ENCODE data around the gene PSEN2.

DNA sequence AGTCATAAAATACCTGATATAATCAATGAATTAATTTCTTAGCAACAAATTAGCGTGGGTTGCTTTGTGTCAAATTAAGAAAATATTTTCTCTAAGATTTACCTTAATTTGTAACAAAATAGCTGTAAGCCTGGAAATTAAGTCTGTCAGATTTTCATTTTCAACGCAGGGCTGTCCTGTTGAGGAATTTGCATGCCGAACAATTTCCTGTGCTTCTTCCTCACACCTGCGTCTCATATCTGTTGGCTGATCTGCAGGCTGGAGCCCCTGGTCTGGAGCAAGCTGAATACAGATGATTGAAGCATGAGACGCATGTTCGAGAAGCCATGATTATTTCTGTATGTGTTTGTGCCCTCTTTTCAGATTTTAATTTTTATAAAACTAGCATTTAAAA is 9.8 kb downstream of the MIXL1 start:
- PRO-cap, 2 experiments, result no peak in any of the 2 experiments

DNA sequence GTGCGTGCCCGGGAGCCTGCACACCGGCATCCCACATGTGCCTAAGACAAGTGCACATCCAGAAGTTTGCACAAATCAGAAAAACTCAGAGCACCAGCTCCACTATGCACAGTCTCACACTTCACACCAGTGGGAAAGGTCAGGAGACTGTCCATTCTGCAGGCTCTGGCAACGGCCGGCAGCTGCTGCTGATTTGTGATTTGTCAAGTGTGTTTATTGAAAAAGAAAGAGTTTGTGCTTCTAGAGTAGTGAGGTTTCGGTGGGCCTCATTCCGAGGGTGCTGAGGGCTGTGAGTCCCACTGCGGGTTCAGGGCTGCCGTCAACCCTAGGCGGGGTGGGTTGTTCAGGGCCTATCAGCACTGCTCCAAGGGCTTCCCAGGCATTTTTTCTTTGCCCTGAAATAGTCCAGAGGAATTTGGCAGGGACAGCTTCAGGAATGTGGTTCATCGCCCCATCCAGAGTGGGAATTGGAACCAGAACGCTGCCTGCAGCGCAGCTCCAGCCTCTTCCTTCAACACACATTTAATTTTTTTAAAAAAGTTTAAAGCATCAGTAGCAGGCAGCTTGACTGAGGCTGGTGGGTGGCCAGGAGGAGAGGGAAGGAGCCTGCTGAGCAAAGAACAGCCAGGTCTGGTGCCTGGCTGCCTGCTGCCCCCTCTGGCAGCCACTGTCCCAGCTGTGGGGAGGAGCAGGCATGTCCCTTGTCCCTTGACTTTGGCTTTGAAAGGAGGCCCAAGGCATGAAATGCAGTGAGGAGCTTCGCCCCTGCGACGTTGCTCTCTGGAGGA is 19.6 kb downstream of the STUM start:
- PRO-cap, 2 experiments, result peak in 1 of 2 experiments; most common plus-strand start position 667 of the sequence (in 1); most common minus-strand start position 524 of the sequence (in 1)

- PRO-cap, 2 experiments, result no peak in any of the 2 experiments
Measured at GRCh38 chr1:226589030-226589485, 40.5 kb downstream of the STUM start.

DNA sequence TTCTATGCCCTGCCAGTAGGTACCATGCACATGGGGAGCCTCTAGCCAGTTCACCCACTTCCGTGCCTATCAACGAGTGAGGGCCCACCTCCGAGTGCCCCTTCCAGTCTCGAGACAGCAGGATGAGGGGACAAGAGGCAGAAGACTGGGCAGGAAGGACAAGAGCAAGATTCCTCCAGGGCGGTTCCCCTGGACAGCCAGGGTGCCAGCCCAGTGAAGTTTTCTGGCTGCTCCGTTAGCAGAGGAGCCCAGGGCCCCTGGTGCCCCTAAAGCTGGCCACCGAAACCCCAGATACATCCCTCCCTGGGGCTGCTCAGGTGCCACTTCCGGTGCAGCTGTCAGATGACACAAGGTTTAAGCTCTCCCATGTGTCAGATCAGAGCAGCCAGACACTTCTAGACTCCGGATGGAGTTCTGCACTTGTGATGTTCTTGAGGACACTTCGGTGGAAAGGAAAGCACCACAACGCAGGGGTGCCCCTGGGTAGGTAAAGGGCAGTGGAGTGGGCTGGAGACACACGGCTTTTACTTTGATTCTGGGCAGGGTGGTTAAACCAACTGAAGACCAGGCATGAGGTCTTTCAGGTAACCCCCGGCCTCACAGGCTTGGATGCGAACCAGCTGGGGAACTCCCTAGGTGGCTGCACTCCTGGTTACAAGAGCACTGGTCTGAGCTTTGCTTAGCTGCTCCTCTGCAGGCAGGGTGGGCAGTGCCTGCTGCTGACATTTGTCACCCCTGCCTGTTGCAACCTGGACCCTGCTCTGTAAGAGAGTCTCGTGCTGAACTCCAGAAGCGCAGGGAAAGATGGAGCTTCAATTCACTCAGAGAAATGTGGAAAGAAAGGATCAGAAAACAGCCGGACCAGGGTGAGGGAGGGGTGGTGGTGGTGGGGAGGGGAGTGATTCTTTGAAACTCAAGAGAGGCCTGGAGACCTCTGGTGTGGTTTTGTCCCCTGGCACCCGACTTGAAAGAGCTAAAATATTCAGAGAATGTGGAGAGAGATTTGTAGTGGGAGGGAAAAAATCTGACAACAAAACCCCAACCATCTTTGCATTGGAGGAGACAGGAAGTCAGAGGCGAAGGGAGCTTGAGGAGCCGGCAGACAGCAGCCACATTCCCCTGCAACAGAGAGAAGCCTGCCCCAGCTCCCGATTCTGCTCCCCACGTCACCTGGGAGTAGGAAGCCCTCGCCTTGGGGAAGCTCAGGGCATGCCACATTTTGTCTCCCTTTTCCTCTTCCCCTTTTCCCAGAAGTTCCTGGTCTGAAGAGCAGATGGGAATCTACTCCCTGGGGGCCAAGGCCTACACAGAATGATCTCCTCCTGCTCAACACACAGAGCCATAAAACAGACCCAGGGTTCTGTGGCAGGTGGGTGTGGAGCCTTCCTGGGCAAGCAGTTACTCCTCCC is 85.4 kb downstream of the ITPKB start:
- PRO-cap, 2 experiments, result no peak in any of the 2 experiments

DNA sequence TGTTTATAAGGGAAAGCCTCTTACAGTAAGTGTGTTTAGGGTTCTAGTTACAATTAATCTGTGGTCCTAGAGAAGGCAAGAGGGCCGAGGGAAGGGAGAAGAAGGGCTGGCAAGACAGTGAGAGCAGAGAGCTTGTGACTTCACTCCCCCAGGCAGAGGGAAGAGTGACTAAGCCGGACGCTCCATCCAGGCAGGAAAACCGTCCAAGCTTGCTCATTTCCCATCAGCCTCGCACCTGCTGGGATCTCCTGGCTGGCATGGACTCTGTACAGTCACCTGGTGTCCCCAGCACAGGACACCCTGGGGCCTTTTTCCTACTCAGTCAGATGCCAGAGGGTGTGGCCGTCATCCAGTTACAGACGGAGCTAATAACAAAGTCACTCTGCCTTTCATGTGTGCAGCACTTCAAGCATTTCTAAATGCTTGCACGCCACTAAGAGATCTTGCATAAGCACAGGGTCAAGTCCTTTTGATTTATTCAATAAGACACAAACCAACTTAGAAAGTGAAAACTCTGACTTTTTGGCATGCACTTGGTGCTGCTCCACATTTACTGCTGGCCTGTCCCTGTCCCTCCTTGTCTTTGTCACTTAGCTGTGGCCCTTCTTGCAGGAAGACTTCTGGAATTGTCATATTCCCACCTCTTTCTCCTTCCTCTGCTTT is 55.3 kb upstream of the PSEN2 start:
- PRO-cap, 2 experiments, result peak in 1 of 2 experiments; most common plus-strand start position 352 of the sequence (in 1); most common minus-strand start position 125 of the sequence (in 1)

- PRO-cap, 2 experiments, result no peak in any of the 2 experiments
Measured at GRCh38 chr1:226848134-226848522, 22.3 kb upstream of the PSEN2 start.

GRCh38 chr1:226870175-226870688 is at the start of gene PSEN2:
PSEN2 (plus strand) TSS chr1:226870616.
- PRO-cap, 2 experiments, result peak in 1 of 2 experiments; most common plus-strand start chr1:226870459 (in 1); most common minus-strand start chr1:226870432 (in 1)

GRCh38 chr1:226937983-226938499 is 2.1 kb upstream of the COQ8A start:
- PRO-cap, 2 experiments, result no peak in any of the 2 experiments

DNA sequence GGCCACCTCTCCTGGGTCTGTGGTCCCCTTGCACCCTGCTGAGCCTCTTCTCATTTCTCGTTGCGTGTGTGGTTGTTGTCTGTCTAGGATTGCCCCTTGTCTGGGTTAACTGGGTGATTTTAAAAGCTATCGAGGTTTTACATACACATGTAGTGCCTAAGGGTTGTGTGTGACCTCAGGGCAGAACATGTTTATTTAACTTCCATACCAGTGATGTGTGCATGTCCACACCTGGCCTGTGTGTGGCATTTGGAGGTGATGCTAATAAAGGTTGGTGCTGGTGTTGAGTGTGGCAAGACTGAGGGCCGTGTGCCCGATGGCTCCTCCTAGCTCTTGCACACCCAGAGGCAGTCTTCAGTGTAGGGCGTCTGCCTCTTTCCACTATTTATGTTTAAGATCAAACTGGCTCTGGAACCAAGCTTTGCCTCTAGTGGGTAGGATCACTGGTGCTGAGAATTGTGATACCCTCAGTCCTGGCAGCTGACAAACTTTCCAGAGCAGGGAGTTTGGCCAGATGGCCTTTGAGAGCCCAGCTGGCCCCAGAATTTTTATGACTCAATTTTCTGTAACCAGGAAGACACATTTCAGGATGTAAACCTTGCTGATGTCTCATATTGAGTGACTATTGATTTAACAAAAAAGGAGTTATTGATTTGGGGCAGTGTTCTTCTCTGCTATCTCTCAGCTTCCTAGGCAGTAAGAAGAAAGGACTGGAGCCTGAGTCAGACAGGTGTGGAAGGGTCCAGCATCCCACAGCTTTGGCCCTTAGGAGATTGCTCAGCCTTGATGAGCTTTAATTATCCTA is 6.7 kb downstream of the COQ8A start:
- PRO-cap, 2 experiments, result no peak in any of the 2 experiments

- PRO-cap, 2 experiments, result no peak in any of the 2 experiments
Measured at GRCh38 chr1:226972788-226973734, 33.0 kb downstream of the COQ8A start.

DNA sequence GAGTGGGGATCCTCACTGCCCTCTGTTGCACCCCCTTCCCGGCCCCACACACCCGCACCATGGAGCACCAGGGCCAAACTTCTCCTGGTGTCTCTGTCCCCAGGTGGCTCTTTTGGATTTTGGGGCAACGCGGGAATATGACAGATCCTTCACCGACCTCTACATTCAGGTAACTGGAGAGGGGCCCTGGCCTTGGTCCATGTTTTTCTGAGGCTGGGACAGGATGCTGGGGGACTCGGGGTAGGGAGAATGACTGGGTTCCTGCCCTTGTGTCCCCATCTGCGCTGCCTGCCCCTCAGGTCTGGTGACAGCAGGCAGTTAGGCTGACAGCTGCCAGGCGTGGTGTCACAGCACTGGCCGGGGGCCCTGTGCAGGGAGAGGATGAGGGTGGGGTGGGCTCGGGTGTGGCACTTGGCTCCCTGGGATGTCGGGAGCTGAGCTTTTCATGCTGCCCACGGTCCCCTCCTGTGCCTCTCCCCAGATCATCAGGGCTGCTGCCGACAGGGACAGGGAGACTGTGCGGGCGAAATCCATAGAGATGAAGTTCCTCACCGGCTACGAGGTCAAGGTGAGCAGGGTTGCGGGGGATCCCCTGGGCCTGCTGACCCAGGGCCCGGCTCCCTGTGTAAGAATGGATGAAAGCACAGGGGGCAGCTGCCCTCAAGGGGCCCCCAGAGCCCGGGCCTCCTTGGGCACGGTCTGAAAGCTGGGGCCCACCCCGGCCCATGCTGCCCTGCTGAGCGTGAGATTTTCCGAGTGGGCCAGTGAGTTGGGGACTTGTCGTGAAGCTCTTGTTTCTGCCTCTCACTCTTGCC is 44.9 kb downstream of the COQ8A start:
- PRO-cap, 2 experiments, result no peak in any of the 2 experiments

DNA sequence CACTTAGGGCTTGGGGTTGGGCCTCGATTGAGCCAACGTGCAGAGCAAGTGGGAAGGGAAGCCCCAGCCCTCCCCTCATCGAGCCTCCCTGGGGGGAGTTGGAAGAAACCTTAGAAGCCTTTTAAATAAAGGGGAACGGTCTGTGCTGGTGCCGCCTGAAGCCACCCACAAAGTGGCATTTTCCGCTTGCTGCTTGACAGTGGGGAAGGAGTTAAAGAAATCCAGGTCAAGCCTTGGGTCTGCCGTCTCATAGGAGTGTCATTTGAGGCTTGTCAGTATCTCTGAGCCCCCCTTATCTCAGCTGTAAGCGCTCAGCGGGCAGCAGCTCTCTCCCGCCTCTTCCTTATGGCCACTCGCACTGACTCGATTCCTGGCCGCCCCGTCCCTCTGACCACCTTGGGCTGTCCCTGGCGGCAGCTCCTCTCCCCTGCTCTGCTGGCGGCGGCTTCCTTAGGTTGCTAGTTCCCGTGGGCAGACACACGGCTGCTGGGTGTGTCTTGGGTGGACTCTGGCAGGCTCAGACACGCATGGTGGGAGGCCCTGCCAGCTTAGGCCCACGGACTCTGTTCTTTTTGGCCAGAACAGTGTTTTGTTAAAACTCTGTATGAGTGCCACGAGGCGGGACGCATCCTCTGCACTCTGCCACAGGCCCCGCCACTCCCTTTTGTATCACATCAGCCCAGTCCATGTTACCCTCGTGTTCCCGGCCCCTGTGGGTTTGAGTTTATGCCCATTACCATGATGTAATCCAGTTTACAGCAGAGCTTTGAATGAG is 45.7 kb downstream of the COQ8A start:
- PRO-cap, 2 experiments, result no peak in any of the 2 experiments

DNA sequence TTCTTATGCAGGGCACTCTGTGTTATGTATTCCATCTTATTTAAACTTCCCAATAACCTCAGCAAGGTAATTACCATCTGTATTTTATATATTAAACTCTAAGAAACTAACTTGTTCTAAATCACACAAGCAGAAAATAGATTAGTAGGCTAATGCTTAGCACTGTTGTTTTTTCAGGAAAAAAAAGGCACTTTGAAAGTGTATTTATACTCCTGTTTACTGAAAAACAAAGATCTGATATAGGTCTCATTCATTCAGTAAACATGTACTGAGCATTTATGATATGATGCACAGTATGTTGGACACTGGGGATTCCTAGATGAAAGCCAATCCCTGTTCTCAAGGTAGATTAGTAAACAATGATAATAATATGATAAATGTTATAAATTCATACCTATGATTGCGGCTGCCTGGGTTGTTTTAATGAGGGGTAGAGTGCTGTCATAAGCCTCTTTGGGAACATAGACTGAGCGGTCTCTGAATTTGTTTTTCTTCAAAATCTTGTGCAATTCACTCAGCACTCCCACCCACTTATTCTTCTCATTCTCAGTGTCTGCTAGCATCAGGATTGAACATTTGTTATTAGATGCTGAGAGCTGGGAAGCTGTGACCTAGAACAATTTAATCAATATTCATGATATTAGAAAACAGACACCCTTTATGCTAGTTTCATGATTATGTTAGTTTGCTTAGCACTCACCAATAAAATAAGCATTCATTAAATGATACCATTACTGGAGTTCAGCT is 91.0 kb downstream of the COQ8A start:
- PRO-cap, 2 experiments, result no peak in any of the 2 experiments

GRCh38 chr1:227034285-227034938 is 94.3 kb downstream of the COQ8A start:
- PRO-cap, 2 experiments, result no peak in any of the 2 experiments

- PRO-cap, 2 experiments, result no peak in any of the 2 experiments
Measured at GRCh38 chr1:227037088-227038068, 97.3 kb downstream of the COQ8A start.

GRCh38 chr1:227220603-227221134 is 97.6 kb downstream of the CDC42BPA start:
- PRO-cap, 2 experiments, result no peak in any of the 2 experiments

DNA sequence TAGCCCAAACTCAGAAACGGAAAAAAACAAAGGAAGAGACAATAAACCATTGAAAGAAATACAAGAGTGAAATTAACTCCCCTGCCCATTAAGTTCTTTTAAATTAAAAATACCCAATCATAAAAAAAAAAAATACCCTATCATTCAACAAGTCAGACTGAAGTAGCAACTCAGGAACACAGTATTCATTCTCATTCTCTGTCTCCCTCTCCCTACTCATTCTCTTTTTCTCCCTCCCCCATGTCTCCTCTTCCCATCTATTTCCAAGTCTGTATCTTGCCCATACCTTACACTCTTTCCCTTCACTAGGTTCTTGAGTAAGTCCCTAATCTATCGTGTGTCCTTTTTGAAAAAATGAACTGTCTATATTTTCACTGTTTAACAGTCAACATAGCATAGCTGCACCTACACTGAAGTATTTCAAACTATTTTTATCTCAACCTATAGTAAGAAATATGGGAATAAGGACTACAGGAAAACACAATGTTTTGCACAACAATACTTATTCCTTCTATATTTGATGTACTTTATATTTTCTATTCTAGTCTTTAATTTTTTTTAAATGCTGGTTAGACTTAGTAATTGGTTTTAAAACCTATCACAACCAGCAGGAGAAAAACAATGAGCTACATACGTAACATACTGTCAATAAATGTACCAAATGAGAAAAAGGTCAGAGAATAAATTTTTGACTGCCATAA is 6.5 kb downstream of the CDC42BPA start:
- PRO-cap, 2 experiments, result no peak in any of the 2 experiments

DNA sequence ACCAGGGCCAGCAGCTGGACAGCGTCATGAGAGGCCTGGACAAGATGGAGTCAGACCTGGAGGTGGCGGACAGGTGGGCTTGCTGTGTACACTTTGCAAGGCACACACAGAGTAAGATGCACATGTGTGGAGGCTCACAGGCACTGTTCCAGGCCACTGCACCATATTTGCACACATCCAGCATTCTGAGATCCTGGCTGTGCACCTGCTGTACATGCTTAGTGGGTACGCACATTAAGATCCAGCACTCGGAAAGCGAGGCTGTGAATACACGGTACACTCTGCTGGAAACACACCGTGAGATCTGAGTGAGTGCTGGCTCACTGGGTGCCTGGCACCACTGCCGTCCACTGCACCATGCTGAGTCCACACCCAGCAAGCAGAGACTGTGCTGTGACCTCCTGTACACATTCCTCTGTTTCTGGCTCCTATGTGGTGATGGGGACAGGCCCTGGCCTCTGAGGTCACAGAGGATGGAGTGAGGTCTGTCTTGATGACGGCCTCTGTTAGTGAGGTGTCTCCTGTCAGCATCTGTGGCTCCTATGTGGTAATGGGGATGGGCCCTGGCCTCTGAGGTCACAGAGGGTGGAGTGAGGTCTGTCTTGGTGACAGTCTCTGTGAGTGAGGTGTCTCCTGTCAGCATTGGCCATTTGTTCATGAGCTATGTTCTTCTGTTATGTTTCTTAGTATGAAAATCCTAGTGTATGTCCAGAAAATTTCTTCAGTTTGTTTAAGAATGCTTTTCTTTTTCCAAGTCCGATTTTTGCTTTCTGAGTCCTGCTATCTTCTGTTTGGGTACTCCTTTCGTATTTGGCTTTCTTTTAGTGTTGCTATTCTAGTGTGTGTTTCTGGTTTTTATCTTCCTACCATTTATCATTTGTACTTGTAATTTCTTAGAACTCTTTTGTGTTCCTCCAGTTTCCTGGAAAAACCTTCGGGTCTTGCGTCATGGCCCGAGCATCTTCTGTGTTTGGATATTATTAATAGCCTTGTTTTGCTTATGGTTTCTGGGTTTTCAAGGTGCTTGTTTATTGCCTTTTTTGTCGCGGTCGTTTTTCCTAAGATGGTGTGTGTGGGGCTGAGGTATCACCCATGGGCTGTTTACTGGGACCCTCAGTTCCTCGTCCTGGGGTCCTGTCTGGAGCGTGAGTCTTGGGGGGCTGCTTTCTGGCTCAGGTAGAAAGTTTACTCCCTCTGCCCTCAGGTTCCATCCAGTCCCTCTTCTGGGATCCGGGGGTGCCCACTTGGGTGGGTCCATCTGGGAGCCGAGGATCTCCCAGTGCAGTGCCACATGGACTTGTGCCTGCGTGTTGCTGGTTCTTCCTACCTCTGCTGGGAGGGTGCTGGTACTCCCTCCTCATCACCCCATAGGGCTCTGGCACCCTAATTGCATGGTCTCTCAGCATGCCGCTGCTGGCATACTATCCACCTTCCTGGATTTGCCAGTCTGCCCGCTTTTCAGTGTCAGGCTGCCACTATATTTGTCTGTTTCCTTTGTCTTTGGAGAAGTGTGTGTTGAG is 13.5 kb downstream of the SNAP47 start:
- PRO-cap, 2 experiments, result no peak in any of the 2 experiments

- PRO-cap, 2 experiments, result peak in 1 of 2 experiments; most common plus-strand start chr1:227787945 (in 1); most common minus-strand start chr1:227787955 (in 1)
Measured at GRCh38 chr1:227787801-227789076, 27.2 kb upstream of the PRSS38 start.

GRCh38 chr1:227885516-227886201 is 62.1 kb downstream of the WNT9A start:
- PRO-cap, 2 experiments, result no peak in any of the 2 experiments

All from cerebral cortex (tissue), 2 donors.